ENCODE results near the genes MAP7D3 and RBMX.

DNA sequence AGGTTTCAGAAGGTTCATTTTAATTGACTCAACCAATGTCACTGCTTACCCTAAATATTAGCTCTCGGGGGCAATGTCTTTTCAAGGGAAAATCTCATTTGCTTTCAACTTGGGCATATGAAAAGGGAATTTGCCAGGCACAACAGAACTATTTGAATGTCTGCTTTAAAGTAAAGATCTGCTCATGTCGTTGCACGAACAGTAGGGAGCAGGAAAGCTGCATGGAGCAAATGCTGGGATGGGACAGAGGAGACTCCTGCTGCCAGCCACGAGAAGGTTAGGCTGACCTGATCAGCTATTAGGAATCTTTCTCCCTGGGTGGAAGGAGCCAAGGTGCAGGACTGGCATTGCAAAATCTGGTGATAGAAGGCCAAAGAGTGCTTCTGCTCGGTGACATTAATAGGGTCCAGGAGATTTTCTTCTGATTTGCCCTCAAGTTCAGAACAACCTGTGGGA is 26.7 kb upstream of the FHL1 start:
- PRO-cap, 3 experiments: no peak in any of the 3 experiments
- RAMPAGE, long total RNA, 4 experiments: no peak in any of the 4 experiments
- RRBS: no CpG with 5 or more reads among the region's 5 CpGs

DNA sequence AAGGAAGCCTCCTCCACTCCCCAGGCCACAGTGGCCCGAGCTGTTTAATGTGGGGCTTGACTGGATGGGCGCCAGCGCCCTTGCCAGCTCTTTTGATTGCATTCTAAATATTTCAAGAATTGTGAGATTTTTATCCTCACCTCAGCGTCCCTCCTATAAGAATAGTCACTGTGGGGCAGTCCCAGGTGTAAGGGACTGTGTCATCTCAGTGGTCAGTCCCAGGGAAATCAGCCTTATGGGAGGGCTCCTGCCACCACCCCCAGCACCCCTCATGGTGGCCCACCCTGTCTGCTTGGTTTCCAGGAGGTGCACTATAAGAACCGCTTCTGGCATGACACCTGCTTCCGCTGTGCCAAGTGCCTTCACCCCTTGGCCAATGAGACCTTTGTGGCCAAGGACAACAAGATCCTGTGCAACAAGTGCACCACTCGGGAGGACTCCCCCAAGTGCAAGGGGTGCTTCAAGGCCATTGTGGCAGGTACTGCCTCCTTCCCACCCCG is 9.9 kb downstream of the FHL1 start:
- PRO-cap, 3 experiments: no peak in any of the 3 experiments
- RAMPAGE, long total RNA, 4 experiments: no peak in any of the 4 experiments
- RRBS: no CpG with 5 or more reads among the region's 8 CpGs

- PRO-cap, 3 experiments: no peak in any of the 3 experiments
- RAMPAGE, long total RNA, 4 experiments: start-site peak on the plus strand in 1 of 4 experiments, at chrX:136207849-136207943 at its widest, 8 reads per replicate
- RRBS: no CpG with 5 or more reads among the region's 14 CpGs
Measured at GRCh38 chrX:136207728-136208370, 11.0 kb downstream of the FHL1 start.

DNA sequence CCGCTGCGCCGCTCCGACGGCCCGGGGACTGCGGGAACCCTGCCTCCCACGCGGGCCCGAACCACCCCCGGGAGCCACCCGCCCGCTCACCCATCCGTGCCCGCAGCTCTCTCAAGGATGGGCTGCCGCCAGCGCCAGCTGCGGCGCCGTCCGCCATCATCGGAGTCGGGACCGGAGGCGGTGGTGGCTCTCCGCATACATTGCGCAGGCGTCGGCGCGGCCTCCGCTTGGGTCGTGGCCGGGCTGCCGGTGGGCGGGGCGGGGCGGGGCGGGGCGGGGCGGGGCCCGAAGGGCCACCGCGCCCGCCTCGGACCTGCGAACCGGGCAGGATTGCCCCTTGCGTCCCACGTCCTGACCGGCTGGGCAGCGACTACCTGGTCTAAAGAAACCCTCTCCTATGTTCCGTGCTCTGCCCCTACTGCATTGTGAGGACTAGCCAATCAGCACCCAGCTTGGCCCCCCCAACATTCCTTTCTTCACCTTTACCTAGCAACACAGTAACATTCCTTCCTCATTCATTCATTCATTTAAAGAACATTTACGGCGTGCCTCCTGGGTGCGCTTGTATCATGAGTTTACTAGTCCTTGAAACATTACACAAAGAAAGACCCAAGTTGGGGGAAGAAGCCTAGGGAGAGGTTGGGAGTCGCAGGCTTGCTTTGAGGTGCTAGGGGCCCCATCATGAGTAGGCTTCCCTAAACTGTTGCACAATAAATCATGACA is at the start of gene MAP7D3:
Gene MAP7D3, minus strand, starts transcription at position 202 of the 723 bp plus-strand sequence.
- PRO-cap, 3 experiments: peak in 3 of 3 experiments; most common plus-strand start position 330 of the sequence (in 3); most common minus-strand start position 202 of the sequence (in 2)
- RAMPAGE, long total RNA, 4 experiments: start-site peak on the minus strand in 4 of 4 experiments, centred at positions 172 to 203 of the sequence, 402 to 1,276 reads per replicate
- RRBS: 20% methylated on average over 38 of the region's 57 CpGs

DNA sequence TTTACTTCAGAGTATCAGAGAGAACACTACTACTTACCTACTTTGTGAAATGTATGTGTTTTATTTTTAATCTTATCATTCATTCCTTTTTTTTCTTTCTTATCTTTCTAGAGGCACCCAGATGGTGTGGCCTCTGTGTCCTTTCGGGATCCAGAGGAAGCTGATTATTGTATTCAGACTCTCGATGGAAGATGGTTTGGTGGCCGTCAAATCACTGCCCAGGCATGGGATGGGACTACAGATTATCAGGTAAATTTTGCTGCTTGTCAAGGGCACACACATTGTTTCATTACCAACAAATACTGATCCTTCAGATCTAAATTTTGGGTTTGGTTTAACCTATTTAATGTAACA is 12.6 kb downstream of the HTATSF1 start:
- PRO-cap, 3 experiments: no peak in any of the 3 experiments
- RAMPAGE, long total RNA, 4 experiments: no peak in any of the 4 experiments
- RRBS: no CpG with 5 or more reads among the region's 3 CpGs

GRCh38 chrX:136510552-136510935 is 13.2 kb downstream of the HTATSF1 start:
- PRO-cap, 3 experiments: no peak in any of the 3 experiments
- RAMPAGE, long total RNA, 4 experiments: no peak in any of the 4 experiments
- RRBS: no CpG with 5 or more reads among the region's 2 CpGs

DNA sequence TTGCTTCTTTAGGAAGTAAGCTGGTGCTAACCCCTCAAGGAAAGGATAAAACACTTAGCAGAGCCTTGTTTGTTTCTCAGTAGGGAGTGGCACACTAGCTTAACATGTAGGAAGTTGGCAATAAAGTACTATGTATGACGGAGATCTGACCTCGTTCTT is 54.2 kb downstream of the VGLL1 start:
- PRO-cap, 3 experiments: no peak in any of the 3 experiments
- RAMPAGE, long total RNA, 4 experiments: no peak in any of the 4 experiments
- RRBS: no CpG with 5 or more reads among the region's 2 CpGs

DNA sequence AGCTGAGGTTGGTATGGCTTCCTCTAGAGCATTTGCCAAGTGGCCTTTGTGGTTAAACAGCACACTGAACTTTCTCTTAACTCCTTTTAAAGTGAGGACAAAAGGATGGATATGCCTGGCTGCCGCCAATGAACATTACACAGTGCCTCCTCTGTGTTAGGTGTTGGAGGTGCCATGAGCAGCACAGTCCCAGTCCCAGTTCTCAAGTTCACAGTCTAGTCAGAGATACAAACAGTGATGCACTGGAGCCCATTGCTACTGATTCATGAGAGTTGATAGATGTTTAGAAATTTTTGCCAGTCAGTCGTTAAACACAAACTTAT is 54.5 kb downstream of the VGLL1 start:
- PRO-cap, 3 experiments: no peak in any of the 3 experiments
- RAMPAGE, long total RNA, 4 experiments: no peak in any of the 4 experiments
- RRBS: no CpG with 5 or more reads among the region's 2 CpGs

DNA sequence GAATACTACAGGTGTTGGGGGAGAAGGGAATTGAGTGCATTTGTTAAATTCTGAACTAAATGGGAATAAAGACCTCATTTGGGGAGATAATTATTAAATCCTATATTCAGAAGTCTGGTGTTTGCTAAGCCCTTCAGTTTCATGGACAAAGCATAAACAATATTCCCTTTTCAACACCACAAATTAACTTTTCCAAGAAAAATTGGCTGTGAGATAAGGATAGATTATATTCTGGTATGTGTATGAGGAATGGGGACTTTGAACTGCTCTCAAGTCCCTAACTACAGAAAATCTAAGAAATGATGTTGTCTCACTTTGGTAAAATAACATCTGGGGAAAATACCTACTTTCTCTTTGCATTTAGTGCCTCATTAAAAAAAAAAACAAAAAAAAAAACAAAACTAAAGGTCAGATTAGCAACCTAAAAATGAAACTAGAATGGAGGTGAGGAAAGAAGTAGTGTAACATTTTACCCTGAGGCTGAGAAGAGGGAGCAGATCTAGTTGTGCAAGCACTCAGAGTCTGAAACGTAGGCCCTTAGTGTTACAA is 55.9 kb downstream of the VGLL1 start:
- PRO-cap, 3 experiments: no peak in any of the 3 experiments
- RAMPAGE, long total RNA, 4 experiments: no peak in any of the 4 experiments
- RRBS: no CpG with 5 or more reads among the region's 1 CpG

DNA sequence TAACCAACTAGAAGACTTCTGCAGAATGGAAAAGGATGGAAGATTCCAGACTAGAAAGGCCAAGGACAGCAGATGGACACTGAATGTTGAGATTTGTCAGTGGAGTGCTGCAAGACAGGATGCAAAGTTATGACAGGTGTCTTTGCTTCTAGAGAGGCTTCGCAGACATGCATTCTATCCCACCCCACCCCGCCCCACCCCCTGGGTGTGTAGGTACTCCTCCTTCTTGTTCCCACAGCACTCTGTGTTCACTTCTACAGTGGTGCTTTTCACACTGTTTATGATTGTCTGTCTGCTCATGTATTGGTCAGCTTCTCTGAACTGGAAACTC is 6.3 kb upstream of the CD40LG start:
- PRO-cap, 3 experiments: no peak in any of the 3 experiments
- RAMPAGE, long total RNA, 4 experiments: no peak in any of the 4 experiments
- RRBS: no CpG with 5 or more reads among the region's 2 CpGs

DNA sequence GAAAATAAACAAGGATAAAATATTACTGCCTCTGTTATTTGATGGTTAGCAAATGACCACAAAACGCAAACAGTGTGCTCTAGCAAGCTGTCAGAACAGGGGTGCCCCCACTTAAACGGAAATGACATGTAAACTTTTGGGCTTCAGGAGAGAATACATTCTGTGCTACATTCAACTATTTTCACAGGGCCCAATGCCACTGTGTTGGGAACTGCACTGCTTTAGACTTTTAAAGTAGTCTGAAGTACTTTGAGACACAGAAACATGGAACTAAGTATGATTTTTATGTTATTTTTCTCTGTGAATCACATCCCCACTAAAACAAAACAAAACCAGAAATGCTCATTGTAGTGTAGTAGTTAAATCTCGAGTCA is 14.2 kb downstream of the CD40LG start:
- PRO-cap, 3 experiments: no peak in any of the 3 experiments
- RAMPAGE, long total RNA, 4 experiments: no peak in any of the 4 experiments
- RRBS: no CpG with 5 or more reads among the region's 3 CpGs

GRCh38 chrX:136736608-136737073 is 44.1 kb downstream of the ARHGEF6 start:
- PRO-cap, 3 experiments: no peak in any of the 3 experiments
- RAMPAGE, long total RNA, 4 experiments: no peak in any of the 4 experiments
- RRBS: no CpG with 5 or more reads among the region's 8 CpGs

DNA sequence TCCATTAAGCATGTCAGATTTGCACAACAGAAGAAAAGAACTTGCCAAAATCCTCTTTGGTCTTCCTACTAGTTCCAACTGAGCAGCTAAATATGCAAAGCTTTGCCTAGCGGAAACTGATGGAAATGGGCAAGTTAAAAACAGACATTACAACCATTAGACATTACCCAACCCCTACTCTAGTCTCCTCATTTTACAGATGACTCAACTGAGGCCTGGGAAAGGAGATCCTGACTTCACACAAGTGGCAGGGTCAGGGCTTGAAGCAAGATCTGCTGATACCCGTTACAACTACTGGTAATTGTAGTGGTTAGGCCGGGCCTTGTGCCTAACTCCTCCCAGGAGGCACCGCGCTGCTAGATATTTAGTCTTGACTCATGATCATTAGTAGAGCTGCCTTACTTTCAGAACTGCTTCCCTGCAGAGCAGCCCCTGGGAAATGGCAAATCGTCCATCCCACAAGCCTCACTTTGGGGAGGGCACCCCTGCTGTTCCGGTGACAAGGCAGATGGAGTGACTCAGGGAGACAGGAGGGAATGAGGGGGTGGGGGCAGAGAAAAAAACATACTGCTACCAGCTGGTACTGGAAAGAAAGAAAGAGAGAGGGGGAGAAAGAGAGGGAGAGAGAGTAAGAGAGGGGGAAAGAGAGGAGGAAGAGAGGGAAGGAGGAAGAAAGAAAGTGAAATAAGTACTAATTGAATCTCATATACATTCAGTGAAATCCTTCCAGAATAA is 12.2 kb downstream of the ARHGEF6 start:
- PRO-cap, 3 experiments: peak in 3 of 3 experiments; most common plus-strand start position 401 of the sequence (in 3); most common minus-strand start position 274 of the sequence (in 2)
- RAMPAGE, long total RNA, 4 experiments: no peak in any of the 4 experiments
- RRBS: no CpG with 5 or more reads among the region's 7 CpGs

GRCh38 chrX:136873219-136874129 is 7.1 kb downstream of the RBMX start:
- PRO-cap, 3 experiments: no peak in any of the 3 experiments
- RAMPAGE, long total RNA, 4 experiments: no peak in any of the 4 experiments
- RRBS: no CpG with 5 or more reads among the region's 3 CpGs

DNA sequence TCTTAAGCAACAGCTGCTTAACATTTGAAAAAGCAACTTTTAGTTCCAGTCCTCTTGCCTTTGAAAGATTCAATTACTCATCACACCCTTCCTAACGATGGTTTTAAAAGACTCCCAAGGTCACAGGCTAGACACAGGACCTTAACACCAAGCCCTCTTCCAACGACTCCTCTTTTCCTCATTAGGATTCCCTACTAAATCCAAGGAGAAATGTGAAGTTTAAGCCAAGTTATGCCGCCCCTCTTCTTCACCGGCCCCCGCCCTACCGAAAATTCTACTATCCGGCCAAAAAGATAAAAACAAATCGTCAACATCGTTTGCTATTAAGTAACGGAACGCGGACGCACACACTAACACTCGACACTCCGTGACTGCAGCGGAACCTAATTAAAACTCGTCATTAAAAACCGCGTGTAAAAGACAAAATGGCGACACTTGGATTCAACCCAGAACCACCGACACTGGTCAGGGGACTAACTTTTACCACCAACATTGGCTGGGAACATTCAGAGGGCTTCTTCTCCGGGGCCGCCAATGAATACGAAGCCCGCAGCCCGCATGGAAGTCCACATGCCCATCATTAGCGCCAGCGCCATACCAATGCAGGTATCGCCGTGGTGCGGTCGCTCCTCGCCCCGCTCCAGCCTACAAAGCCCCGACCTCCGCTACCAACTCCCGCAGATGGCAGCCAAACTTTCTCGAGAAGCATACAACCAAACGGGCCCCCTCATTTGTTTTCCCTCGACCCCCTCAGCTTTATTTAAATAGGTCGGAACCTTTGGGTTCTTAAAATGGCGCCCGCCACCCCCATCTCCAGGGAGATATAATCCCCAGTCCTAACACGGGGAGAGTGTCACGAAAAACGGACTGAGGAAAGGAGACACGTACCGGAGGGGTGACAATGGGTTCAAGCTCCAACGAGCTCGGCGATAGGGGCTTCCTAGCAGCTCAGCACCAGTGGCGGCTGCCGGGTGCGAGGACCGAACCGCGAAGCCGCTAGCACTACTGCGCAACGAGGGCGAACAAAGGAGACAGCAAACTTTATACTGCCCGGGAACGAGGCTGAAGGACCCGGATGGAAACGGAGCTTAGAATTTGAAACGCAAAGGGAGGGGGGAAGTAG is at the start of gene RBMX:
Gene RBMX, minus strand, starts transcription at position 1,017 of the 1,123 bp plus-strand sequence.
- PRO-cap, 3 experiments: peak in 3 of 3 experiments; most common plus-strand start position 323 of the sequence (in 2); most common minus-strand start position 1,017 of the sequence (in 3)
- RAMPAGE, long total RNA, 4 experiments: start-site peak on the minus strand in 3 of 4 experiments, centred at positions 1,015 to 1,018 of the sequence, 647 to 6,865 reads per replicate
- RRBS: 35% methylated on average over 13 of the region's 66 CpGs

- PRO-cap, 3 experiments: peak in 3 of 3 experiments; most common plus-strand start chrX:136880915 (in 2)
- RAMPAGE, long total RNA, 4 experiments: no peak in any of the 4 experiments
- RRBS: 24% methylated on average over 1 of the region's 12 CpGs
Measured at GRCh38 chrX:136880832-136881213, 298 bp upstream of the RBMX start.

- PRO-cap, 3 experiments: peak in 3 of 3 experiments; most common plus-strand start chrX:136910157 (in 1); most common minus-strand start chrX:136910076 (in 2)
- RAMPAGE, long total RNA, 4 experiments: no peak in any of the 4 experiments
- RRBS: no CpG with 5 or more reads among the region's 28 CpGs
Measured at GRCh38 chrX:136909689-136910640, 29.4 kb upstream of the RBMX start.

DNA sequence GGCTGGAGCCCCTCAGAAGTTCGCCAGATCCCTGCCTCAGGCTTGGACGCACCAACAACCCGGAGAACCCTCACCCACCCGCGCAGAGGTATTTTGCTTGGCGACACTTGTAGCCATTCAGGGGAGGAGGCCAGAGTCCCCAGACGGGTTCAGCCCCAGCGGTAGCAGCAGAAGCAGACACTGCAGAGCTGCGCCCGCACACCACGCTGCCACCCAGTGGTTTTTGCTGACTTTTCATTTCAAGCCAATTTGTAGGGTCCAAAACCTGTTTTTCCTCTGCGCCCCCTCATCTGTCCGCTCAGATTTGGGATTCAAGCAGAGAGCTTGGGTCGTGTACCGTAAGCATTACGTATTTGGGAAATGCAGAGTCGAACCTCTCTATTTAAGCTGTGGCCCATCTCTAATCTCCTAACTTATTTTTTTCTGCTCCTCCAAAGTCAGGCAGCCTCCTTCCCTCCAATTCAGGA is 571 bp upstream of the FGF13 start:
- PRO-cap, 3 experiments: no peak in any of the 3 experiments
- RAMPAGE, long total RNA, 4 experiments: no peak in any of the 4 experiments
- RRBS: no CpG with 5 or more reads among the region's 17 CpGs

- PRO-cap, 3 experiments: peak in 1 of 3 experiments; most common plus-strand start chrX:139195134 (in 1); most common minus-strand start chrX:139195018 (in 1)
- RAMPAGE, long total RNA, 4 experiments: no peak in any of the 4 experiments
- RRBS: 16% methylated on average over 15 of the region's 53 CpGs
Measured at GRCh38 chrX:139194462-139195328, 335.8 kb upstream of the F9 start.

DNA sequence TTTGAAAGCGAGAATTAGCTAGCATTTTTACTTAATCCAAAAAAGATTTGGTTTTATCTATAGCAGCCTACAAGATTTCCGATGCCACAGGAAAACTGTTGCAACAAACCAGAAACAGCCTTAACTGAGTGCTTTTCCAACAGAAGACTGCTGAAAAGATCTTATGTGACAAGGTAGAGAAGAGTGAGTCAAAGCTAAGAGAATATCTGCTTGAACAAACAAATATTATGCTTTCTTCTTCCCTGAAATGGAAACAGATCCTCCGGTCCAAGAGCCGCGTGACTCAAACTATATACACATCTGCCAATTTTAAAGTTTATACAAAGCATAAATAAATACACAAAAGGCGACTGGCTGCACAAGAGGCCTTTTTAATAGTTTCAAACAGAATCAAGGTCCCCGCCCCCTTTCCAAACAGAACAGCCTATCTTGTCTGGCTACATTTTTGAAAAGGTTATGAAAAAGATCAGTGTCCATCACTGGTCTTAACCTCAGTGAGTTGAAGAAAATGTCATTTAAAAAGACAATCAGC is 329.8 kb upstream of the F9 start:
- PRO-cap, 3 experiments: no peak in any of the 3 experiments
- RAMPAGE, long total RNA, 4 experiments: no peak in any of the 4 experiments
- RRBS: no CpG with 5 or more reads among the region's 7 CpGs